ENCODE measurements around the gene ACBD5.

- RRBS = no CpG with 5 or more reads among the region's 13 CpGs
Observed at GRCh38 chr10:24465895-24466679, 257.1 kb downstream of the KIAA1217 start.

DNA sequence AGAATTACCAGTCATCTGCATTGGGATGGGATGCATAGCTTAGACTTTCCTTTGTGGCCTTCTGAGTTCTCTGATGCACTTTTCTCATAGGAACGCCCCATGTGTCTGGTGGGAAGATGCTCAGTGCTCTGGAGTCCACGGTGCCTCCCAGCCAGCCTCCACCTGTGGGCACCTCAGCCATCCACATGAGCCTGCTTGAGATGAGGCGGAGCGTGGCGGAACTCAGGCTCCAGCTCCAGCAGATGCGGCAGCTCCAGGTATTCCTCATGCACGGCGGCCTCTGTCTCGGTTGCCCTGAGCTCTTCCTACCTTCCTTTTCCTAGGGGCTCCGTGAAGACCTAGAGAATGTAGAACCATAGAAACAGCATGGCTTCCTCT, 222.4 kb downstream of the ARHGAP21 start:
- RRBS = no CpG with 5 or more reads among the region's 10 CpGs

DNA sequence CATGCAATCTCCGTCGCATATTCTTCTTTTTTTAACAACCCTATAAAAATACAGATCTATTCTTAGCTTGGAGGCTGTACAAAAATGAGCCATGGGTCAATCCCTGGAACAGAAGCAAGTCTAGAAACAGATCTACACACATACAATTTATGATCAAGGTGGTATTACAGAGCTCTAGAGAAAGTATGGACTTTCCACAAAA, 71.7 kb downstream of the ARHGAP21 start:
- RRBS = no CpG with 5 or more reads among the region's 2 CpGs

DNA sequence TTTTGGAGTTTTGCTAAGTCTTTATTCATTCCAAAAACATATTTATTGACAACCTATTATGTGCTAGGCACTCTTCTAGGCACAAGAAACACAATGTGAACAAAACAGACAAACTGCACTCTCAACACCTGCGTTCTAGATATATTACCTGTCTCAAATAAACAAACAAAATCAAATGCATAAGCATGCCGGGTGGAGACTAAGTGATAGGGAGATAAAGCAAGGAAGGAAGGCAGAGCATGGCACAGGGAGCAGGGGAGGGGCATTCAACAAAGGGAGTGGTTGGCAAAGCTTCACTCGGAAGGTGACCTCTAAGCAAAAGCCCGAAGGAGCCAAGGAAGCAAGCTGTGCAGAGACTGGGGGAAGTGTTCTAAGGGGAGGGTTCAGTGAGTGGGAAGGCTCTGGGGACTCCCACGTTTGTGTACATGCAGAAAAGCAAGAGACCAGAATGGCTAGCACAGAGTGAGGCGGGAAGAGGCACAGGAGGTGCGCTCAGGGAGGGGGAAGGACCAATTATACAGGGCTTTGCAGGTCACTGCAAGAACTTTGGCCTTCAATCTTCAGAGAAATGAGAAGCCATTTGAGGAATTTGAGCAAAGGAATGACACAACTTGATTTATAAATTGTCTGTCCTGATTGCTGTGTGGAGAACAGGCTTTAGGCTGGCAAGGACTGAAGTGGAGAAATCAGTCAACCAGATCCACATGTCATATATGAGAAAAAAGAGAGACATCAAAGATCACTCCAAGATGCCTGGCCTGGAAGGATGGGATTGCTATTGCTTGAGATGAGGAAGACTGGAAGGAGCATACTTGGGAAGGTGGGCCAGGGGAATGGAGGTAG, 7.4 kb downstream of the ARHGAP21 start:
- RRBS = no CpG with 5 or more reads among the region's 7 CpGs

GRCh38 chr10:24953226-24954160, 1.1 kb upstream of the PRTFDC1 start:
- RRBS = no CpG with 5 or more reads among the region's 19 CpGs

GRCh38 chr10:26438502-26439456, 638 bp downstream of the APBB1IP start:
- RRBS = 3% methylated on average over 24 of the region's 60 CpGs

GRCh38 chr10:26555630-26556493, 117.7 kb downstream of the APBB1IP start:
- RRBS = no CpG with 5 or more reads among the region's 10 CpGs

DNA sequence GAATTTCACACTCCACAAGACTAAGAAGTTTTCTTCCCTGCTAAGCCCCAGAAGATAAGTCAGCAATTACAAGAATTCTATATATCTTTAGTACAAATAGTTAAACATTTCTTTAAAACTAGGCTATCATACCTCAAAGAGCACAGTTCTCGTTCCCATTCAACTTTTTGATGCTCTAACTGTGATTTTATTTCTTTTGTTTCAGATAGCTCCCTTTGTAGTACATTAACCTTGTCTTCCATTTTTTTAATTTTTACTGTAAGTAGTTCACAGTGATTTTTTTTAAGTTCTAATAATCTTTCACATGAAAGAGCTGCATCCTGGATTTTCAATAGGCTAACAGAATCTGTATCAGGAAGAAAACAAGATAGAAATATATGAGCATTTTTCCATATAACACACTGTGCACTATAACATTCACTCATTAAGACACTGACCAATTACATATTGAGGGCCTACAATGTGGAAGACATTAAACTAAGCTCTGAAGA, 60.4 kb downstream of the ANKRD26 start:
- RRBS = no CpG with 5 or more reads among the region's 1 CpG

GRCh38 chr10:27063513-27064430, 36.5 kb downstream of the ANKRD26 start:
- RRBS = no CpG with 5 or more reads among the region's 9 CpGs

GRCh38 chr10:27240153-27240967, at the start of gene ACBD5:
Gene ACBD5, minus strand, starts transcription at chr10:27240797.
- RRBS = 1% methylated on average over 35 of the region's 60 CpGs

- RRBS = no CpG with 5 or more reads among the region's 3 CpGs
Observed at GRCh38 chr10:27513623-27514278, 9.6 kb downstream of the RAB18 start.

DNA sequence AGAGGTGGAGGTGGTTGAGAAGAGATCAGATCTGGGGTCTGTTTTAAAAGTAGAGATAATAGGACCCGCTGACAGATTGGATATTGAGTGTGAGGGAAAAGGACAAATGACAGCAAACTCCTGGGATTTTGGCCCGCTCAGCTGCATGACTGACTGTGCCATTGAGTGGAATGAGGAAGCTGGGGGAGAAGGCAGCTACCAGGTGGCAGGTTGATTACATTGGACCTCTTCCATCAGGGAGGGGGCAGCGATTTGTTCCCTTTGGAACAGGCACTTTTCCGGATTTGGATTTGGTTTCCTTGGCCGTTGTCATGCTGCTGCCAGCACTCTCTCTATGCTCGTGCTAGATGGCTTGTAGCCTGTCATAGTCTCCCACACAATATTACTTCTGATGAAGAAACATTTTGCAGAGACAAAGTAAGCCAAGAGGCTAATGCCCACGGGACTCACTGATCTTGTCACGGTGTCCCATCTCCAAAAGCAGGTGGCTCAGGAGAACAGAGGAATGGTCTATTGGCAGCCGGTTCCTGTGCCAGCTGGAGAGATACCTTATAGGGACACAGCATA, 69.2 kb upstream of the WAC start:
- RRBS = no CpG with 5 or more reads among the region's 9 CpGs

GRCh38 chr10:28523386-28523869, 9.5 kb upstream of the WAC start:
- RRBS = 99% methylated on average over 2 of the region's 11 CpGs

DNA sequence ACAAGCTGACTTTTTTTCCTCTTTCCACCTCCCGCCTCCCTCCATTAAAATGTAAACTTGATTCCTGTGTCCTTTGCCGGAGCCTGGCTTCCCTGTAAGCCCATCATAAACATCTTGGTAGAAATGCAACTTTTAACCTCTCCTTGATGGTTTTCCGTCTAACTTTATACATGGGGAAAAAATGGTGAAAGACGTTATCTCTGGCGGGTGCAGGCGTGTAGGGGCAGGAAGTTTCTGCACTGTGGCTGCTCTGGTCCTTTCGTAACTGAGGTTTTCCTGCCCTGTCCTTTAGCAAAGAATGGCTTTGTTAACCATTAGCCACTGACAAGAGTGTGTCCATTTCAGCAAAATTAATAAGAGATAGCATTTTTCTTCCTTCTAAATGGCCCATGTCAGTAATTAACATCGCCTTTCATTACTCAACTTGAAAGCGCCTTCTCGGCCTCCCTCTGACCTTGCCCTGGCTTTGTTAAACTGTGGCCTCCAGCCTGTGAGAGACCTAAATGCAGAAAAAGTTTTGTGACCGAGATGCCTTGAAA, 130.8 kb downstream of the BAMBI start:
- RRBS = no CpG with 5 or more reads among the region's 11 CpGs

GRCh38 chr10:29504960-29505159, 129.9 kb downstream of the SVIL start:
- RRBS = no CpG with 5 or more reads among the region's 6 CpGs

GRCh38 chr10:29550327-29550984, 84.3 kb downstream of the SVIL start:
- RRBS = 89% methylated on average over 6 of the region's 19 CpGs

GRCh38 chr10:29586919-29587669, 47.7 kb downstream of the SVIL start:
- RRBS = no CpG with 5 or more reads among the region's 16 CpGs

DNA sequence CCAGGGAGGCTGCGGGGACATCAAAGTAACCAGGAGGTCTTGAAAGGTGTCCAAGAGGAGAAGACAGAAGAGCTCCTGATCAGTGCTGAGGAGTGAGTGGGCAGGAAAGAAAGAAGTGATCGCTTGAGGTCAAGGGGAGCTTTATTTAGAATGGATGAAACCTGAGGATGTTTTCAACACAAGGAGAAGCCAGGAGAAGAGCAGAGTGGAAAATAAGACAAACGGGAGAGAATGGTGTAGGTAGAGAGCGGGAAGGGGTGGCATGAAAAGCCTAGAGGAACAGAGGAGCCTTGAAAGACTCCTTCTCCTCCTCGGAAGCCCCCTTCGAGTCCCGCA, 5.8 kb downstream of the SVIL start:
- RRBS = no CpG with 5 or more reads among the region's 7 CpGs

DNA sequence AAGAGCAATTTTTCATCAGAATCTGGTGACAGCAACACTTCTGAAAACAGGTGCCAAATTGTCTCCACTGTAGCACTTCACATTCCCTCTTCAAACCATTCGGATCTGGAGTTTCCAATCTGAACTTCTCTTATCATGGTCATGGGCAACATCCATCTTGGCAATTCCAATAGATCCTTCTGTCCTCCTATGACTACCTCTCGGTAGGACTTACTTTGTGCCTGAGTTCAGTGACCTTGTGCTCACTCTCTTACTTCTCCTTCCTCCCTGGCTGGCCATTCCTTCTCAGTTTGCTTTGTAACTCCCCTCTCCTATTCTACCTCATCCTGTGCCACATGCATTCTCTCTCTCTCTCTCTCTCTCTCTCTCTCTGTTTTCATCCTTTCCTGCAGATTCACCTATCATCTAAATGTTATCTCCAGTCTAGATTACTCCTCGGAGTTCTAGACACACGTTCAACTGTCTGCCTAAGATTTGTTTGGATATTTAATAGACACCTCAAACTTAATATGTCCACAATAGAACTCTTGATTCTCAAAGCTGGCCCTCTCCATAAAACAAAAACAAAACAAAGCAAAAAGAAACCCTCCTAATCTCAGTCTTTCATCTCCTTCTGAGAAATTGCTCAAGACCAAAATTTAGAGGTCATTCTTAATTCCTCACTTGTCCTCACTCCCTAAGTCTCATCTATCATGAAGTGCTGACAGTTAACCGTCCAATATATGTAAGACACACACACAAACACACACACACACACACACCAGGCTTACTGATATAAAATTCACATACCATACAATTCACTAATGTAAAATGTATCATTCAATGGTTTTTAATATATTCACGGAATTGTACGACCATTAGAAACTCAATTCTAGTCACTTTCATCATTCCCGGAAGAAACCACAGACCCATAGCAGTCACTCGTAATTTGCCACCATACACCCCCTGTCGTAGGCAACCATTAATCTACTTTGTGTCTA, 16.8 kb upstream of the SVIL start:
- RRBS = no CpG with 5 or more reads among the region's 10 CpGs

GRCh38 chr10:29691691-29692146, 56.9 kb upstream of the SVIL start:
- RRBS = no CpG with 5 or more reads among the region's 7 CpGs